Metanephros (tissue), 2 donors: ENCODE data around the genes DBR1 and ESYT3.

- RAMPAGE, long total RNA = no peak
Measured at GRCh38 chr3:133957113-133957674, 61.5 kb upstream of the RAB6B start.

DNA sequence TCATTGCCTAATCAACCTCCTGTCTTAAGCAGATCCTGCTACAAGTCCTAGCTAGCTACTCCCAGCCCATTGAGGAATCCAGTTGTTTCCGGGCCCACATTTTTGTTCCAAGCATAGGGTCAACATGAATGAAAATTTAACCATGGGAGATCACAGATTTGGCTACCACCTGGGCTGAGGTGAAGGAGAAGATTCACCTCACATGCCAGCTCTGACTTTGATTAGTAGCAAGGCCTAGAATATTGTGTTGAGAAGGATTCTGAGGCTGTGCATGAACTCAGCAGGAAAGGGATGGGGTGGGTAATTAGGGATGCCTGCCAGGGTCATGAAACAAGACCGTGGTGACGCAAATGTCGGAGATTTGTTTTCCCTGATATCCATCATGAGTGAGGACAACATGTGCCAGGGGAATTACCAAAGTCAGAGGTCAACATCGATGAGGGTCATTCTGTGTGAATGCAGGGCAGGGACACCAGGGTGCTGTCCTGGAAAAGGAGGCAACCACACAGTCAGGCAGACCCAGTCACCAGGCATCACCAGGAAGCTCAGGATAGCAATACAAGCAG is 52.3 kb downstream of the SLCO2A1 start:
- RAMPAGE, long total RNA = no peak

GRCh38 chr3:134057380-134057845 is 27.7 kb upstream of the SLCO2A1 start:
- RAMPAGE, long total RNA = no peak

- RAMPAGE, long total RNA = no peak
Measured at GRCh38 chr3:134367106-134367877, 7.0 kb downstream of the AMOTL2 start.

GRCh38 chr3:134506829-134507510 is 21.1 kb downstream of the CEP63 start:
- RAMPAGE, long total RNA = no peak

DNA sequence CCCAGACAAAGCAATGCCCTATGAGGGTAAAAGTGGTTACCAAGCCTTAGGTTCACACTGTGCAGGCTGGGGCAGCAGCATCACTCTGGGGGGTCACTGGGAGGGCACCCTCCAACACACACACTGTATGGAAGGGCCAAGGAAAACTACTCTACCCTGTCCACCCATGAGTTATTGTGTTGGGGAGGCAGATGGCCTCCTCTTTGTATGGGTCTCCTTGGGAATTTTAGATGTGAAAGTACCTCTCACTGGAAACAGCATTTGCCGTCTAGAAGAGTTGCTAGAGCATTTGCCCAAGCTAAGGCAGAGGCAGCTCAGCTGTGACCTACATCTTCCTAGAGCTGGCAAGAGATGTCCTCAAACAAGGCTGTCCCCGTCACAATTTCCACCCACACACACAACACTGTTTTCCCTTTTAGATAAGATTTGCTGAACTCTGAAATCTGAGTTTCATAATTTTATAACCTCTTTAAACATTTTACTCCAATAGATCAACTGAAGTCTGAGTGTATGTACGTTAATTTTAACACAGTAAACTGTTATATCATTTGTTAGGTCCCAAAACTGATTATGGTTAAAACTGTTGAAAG is 352.5 kb downstream of the EPHB1 start:
- RAMPAGE, long total RNA = no peak

DNA sequence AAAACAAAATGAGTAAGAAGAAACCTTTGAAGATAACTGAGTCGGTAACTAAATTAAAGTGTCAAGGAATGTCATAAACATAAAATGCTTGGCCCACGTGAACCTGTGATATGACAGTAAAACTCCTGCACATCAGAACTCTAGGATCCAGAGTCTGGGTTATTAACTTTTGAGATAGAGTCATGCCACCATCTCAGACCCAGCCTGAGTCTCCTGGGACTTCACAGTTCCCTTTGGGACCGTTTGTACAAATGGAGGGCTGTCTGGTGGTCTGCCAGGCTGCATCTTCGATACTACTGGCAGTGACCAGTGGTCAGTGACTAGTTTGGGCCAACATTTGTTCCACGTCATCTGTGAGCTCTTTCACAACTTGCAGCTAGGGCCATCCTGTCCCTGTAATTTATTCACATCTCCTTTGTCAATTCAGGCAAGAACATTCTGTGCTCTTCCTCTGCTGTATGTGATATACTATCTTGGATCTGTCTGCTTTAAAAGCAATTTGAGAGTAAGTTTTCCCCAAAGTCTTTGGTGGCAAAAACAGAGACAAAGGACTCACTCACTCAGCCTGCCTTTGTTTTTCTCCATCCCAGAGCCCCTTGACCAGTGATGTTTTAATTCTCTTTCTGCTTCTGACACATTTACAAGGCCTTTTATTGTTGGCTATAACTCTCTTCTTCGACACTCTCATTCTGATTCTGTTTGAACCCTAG is 353.3 kb downstream of the EPHB1 start:
- RAMPAGE, long total RNA = no peak

DNA sequence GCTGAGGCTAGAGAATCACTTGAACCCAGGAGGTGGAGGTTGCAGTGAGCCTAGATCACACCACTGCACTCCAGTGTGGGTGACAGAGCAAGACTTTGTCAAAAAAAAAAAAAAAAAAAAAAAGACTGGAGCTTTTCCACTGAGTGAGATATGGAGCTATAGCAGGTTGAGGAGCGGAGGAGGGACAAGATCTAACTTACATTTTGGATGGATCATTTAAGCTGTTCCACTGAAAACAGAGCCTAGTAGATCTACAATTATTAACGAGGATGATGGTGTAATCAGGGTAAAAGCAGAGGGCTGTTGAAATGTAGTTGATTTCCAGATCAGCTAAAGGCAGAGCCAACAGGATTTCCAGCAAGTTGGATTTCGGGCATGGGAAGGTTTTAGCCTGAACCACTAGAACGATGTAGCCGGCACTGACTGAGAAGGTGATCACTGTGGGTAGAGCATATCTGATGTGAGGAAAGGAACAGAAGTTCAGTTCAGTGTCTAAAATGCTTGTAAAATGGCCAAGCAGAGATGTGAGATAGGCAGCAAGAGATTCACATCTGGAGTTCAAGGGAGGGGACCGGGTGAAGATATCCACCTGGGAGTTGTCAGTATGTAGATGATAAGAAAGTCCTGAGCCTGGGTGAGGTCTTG is 360.8 kb downstream of the EPHB1 start:
- RAMPAGE, long total RNA = no peak

- RAMPAGE, long total RNA = no peak
Measured at GRCh38 chr3:136001114-136001750, 35.7 kb downstream of the PPP2R3A start.

DNA sequence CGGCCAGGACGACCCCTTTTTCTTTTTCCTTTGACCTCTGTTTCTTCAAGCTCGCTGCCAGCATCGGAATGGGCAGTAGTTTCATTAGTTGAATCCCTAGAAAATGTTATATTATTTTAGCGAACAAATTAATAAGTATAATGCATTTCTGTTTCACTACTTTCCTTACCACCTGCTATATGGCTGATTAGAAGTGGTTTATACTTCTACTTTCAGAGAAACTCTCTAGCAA is 129.1 kb downstream of the STAG1 start:
- RAMPAGE, long total RNA = no peak

DNA sequence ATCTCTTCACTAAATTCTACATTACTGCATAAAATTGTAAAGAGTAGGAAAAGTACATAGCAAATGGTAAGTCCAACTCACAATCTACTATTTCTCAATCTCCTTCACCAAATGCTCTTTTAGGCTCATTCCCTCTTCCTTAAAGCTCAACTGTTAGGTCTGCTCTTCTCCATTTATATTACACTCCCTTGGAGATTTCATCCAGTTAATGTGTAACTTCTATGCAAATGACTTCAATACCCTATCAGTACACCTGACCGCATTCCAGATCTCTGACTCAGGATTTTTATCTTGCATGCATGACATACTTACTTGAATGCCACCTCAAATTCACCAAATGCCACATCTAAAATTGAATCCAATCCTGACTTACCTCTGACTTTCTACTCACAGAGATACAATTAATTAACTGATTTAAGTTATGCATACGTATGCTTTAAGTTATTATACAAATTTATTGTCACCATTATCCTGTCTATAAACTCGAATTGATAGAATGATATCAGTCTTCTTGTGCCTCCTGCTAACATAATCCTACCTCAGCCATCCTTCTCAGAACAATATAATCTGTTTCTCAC is 127.0 kb downstream of the STAG1 start:
- RAMPAGE, long total RNA = no peak

GRCh38 chr3:136751173-136751323 is 1.1 kb downstream of the STAG1 start:
- RAMPAGE, long total RNA = no peak

DNA sequence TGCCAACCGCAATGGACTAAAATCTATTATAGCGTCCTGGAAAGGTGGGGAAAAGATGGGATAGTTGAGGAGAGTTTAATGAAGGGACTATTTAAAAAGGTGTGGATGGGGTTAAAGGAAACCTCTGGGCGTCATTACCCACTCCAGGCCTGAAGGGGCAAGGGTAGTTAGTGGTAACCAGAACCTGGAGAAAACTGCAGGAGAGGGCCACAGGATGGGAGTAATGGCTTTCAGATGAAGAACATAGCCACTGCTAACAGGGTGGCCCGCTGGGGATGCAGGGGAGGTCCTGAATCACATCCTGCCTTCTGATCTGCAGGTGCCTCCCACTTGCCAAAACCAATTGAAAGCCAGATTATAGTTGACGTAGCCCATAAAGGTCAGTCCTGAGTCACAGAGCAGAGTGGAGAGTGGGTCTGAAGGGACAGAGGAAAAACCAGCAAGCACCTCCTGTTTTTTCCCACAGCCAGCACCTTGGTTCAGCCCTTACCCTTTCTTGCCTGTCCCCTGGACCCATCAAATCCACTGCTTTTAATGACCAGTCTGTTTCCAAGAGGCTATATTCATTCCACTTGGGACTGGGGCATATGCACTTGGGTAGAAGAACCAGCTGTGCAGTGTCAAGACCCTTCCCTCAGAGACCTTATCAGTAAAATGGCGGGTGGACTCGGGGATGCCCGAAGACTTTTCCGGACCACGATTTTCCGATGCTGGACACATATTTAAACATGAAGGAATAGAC is 695 bp upstream of the SLC35G2 start:
- RAMPAGE, long total RNA = no peak

DNA sequence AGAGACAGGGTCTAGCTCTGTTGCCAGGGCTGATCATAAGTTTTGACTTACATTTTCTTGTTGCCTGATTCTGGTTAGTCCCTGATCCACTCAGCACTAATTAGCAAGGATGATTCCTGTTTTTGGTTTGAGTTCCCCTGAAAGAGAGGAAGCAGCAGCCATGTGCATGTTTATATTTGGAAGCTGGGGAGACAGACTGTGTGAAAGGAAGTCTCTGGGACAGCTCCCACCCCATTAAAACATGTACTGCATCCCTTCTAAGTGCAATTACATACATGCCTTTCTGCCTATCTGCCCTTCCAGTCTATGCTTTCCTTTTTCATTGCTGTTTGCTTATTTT is 3.6 kb upstream of the NCK1 start:
- RAMPAGE, long total RNA = no peak

DNA sequence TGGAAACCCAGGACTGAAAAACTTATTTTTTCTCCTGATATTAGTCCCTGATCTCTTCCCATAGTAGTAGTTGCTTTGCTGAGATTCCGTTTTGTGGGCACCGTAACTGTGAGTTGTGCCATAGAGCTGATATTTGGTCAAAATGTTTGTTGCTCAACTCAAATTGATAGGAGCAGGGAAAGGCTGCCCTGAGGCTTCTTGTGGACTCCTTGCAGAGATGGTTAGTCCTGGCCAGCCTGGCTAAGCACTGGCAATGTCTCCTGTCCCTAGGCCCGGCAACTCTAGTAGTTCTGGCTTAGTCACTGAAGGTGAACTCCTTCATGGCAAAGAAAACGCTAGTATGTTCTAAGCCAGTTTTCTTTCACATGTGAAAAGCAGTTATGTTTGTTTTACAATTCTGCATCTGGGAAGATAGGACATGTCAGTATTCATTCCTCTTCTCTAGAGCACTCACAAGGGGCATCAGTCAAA is 695 bp upstream of the DZIP1L start:
- RAMPAGE, long total RNA = no peak

- RAMPAGE, long total RNA = start-site peak on the minus strand at chr3:138174901-138174931, 35 and 43 reads in 2 replicates
Measured at GRCh38 chr3:138174211-138175141, at the start of gene DBR1. Gene DBR1, minus strand, starts transcription at chr3:138174921.

GRCh38 chr3:138398706-138399252 is 35.6 kb upstream of the ESYT3 start:
- RAMPAGE, long total RNA = no peak

GRCh38 chr3:138410700-138411033 is 23.7 kb upstream of the ESYT3 start:
- RAMPAGE, long total RNA = no peak

DNA sequence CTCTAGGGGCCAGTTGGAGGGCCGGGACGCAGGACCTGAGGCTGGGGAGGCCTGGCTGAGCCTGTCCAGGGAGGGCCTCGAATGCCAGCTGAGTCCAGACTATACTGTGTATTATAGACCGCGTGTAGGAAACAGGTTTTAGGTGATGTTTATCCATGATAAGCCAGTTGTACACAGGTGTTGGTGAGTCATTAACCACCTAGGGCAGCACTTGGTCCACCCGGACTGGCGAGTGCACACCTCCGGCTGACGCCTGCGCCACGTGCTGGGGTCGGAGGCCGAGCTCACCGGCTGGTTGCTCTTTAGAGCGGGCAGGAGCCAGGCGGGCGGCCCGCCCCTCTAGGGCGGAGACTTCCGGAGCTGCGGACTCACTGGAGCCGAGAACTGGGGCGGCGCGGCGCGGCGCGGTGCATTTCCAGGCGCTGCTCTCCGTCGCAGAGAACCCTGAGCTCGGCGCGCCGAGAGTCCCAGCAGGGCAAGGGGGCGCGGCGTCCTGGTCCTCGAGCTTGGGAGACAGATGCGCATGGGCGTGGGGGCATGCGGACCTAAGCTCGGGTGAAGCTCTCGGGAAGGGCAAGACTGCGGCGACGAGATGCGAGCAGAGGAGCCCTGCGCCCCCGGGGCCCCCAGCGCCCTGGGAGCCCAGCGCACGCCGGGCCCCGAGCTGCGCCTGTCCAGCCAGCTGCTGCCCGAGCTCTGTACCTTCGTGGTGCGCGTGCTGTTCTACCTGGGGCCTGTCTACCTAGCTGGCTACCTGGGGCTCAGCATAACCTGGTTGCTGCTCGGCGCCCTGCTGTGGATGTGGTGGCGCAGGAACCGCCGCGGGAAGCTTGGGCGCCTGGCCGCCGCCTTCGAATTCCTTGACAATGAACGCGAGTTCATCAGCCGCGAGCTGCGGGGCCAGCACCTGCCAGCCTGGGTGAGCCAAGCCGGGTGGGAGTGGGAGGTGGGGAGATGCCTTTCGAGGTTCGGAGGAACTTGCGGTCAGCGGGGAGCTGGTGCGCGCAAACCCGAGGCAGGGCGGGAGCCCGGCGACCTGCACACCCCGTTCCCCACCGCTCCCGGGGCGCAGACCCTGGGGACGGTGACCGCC is at the start of gene ESYT3:
ESYT3 (plus strand) TSS at position 410 of the 1,093 bp plus-strand sequence.
- RAMPAGE, long total RNA = no peak

DNA sequence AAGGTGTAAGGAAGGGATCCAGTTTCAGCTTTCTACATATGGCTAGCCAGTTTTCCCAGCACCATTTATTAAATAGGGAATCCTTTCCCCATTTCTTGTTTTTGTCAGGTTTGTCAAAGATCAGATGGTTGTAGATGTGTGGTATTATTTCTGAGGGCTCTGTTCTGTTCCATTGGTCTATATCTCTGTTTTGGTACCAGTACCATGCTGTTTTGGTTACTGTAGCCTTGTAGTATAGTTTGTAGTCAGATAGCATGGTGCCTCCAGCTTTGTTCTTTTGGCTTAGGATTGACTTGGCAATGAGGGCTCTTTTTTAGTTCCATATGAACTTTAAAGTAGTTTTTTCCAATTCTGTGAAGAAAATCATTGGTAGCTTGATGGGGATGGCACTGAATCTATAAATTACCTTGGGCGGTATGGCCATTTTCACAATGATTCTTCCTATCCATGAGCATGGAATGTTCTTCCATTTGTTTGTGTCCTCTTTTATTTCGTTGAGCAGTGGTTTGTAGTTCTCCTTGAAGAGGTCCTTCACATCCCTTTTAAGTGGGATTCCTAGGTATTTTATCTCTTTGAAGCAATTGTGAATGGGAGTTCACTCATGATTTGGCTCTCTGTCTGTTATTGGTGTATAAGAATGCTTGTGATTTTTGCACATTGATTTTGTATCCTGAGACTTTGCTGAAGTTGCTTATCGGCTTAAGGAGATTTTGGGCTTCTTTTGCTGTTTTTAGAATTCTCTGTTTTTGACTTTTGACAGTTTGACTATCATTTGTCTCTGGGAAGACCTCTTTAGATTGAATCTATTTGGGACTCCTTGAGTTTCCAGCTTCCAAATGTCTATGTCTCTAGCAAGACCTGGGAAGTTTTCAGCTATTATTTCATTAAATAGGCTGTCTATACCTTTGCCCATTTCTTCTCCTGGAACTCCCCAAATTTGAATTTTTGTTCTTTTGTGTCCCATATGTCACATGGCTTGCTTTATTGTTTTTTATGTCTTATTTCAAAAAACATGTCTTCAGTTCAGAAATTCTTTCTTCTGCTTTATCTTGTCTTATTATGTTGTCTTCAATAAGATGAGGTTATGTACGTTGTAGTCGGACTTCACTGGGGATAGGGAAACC is 39.8 kb downstream of the FAIM start:
- RAMPAGE, long total RNA = no peak